Metanephros (tissue), 2 donors: ENCODE results near the genes PIGC, TNFSF18, SLC9C2 and ZBTB37.

GRCh38 chr1:171532196-171532994 lies 47.1 kb downstream of the PRRC2C start:
- RAMPAGE, long total RNA = no peak

GRCh38 chr1:171653744-171654448 lies 1.4 kb upstream of the MYOC start:
- RAMPAGE, long total RNA = no peak

DNA sequence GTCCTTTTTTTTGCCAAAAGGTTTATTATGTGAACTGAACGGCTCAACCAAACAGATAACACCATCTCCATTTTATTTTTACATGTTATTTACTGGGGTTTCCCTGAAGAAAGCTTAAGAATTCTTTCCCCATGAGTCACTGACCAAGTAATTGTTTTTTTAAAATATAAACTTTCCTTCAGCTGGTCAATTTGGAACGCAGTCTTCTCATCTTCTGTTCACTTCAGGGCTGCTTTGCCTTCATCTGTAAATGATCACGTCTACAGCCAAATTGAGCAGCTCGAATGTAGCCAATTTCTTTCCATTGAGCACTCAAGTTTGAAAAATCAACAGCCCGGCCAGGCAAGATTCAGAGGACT lies 76.7 kb upstream of the C1orf105 start:
- RAMPAGE, long total RNA = no peak

DNA sequence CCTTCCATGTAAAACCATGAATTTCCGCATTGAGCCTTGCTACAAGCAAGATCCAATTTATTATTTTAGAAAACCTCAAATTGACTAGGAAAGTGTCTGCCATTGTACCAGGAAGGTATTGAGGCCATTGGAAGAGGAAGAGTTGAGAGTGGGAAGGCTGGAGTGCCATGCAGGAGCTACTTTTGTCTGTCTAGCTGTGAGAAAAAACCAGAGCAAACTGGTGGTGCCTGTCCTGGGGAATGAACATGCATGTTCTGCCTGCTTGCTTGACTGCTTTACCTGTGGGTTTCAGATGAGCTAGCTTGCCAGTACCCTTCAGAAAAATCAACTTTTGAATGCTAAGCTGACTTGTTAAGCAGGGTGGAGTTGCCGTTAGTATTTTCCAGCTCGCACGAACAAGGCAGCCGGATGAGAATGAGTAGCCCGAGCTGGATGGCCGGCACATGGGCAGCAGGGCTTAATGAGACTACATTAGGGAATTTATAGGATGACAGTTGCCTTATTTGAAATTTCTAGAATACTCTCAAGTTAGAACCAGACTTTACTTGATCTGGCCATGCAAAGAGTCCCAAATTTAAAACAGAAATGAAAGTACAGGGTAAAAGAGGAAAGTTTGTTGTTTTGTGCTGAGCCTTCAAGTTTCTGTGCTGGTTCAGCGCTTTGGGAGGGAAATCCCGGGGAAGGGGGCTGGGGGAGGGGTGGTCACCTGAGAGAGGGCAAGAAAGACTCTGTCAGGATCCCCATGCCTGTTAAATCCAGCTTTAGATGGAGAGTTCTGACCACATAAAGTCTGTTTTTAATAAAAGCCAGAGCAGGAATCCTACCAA lies 29.6 kb upstream of the C1orf105 start:
- RAMPAGE, long total RNA = no peak

DNA sequence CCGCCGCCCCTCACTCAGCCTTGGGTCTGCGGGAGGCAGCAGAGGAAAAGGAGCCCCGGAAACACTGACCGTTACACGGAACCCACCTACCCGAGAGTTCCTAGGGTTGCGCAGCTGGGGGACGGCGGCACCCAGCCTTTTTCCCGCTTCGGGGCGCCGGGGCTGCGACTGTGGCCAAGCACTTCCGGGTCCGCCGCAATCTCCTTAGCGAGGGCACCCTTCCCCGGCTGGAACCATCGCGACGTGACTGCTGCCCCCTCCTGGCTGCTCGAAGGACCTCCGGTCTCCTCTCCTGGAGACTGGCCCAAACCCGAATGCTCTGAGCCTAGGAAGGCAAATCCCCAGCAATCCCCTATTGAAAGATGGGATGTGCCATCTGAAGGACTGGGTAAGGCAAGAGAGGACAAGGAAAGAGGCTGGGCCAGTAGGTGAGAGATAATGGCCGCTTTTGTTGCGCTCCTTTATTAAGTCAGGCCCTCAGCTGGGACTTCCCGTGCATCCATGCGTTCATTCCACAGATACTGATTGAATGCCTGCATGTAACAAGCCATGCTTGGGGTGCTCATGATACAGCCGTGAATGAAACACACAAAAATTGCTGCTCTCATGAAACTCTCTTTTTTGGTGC lies at the start of gene PIGC:
PIGC (minus strand) TSS at position 172 of the 628 bp plus-strand sequence.
- RAMPAGE, long total RNA = no peak

- RAMPAGE, long total RNA = no peak
These were observed 26.2 kb upstream of the PIGC start for GRCh38 chr1:172470025-172470550.

DNA sequence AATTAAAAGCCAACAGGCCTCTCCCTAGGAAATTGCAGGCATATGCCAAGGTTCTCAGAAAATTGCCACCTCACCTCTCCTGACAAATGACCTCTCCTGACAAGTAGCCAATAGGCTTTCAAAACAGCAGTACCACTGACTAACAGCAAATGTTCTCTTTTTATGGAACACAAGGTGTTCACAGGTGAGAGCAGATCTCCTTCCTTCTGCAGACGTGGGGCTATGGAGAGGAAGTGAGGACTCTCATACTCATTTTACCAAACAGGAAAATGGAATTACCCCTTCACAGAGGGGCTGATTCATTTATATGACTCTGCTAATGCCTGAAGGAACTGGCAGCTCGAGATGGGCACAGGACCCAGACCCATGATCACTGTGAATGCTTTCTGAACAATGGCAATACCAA lies 32.7 kb upstream of the SUCO start:
- RAMPAGE, long total RNA = no peak

DNA sequence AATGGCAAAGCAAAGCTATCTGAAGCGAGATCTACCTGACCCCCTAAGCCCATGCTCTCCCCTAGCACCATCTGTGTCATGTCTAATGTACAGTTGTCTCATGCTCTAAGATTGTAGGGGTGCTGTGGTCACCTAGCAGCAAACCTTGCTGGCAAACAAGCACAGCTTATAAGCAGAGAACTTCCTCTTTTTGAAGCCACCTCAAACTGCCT lies 66.0 kb downstream of the FASLG start:
- RAMPAGE, long total RNA = no peak

DNA sequence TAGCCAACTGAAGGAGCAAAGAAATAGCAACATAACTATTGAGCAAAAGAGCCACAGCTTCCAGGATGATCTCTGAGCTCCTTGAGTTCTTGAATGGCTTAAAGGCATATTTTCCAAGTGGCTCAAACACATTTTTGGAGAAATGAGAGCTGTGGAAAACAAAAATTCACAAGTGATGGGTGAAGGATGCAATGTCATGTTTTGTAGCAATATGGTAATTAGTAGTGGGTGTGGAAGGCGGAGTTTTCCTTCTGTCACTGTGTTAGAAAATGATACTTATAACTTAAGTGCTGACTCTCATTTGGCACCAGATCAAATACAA lies at the start of gene TNFSF18:
TNFSF18 (minus strand) TSS at position 177 of the 322 bp plus-strand sequence.
- RAMPAGE, long total RNA = no peak

- RAMPAGE, long total RNA = no peak
These were observed 1.3 kb upstream of the PRDX6 start for GRCh38 chr1:173475667-173476317.

DNA sequence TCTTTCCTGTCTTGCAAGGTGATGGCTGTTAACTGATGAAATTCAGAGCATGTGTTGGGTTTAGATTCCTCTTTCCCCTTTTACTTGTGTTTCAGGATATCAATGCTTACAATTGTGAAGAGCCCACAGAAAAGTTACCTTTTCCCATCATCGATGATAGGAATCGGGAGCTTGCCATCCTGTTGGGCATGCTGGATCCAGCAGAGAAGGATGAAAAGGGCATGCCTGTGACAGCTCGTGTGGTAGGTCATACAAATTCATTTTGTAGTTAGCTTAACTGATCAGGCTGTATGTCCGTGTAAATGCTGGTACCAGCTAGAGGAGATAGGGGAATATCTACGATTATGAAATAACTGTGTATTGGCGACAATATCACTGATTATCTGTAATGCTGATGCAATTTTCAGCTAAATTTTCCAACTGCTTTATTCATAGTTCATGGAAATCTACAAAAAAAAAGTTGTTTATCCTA lies 8.2 kb downstream of the PRDX6 start:
- RAMPAGE, long total RNA = no peak

GRCh38 chr1:173526951-173527619 lies 50.0 kb downstream of the PRDX6 start:
- RAMPAGE, long total RNA = no peak

DNA sequence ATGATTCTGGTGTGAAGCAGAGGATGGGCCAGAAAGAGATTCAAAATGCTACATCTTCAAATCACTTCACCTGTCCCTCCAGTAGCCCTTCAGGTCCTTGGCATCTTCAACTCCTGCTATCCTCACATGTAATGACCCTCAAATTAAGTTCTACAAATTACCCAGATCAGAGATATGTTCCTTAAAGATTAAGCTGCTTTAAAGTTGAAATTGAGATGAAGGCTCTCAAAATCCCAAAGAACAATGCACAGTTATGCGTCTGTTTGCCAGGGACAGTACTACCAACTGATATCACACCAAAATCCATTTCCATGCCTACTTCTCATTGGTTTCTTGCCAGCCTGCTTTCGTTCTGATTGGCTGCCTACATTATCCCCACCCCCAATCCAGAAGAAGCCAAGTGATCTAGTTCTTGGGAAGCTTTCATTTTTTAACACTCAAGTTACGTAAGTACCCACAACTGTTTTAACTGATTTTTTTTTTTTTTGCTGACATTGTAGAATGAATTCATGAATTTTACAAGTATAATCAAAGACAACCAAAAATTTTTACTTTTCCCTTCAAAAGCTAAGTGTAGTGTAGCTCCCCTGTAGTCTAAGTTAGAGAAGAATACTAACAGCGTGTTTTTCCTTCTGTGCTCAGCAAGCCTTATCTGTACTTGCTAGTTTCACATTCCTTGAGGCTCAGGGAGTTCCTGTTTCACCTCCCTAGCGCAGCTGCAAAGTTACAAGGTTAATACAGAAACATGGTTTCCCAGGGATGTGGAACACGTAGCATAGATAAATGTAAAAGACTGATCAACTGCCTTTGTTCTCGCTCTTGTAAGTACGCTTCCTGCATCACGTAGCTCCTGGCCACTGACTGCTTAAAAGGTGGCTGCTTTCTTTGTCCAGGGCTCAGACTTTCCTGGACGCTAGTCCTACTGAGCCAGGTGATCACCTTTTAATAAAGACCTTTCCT lies at the start of gene SLC9C2:
SLC9C2 (minus strand) TSS at position 287 of the 960 bp plus-strand sequence.
- RAMPAGE, long total RNA = no peak

DNA sequence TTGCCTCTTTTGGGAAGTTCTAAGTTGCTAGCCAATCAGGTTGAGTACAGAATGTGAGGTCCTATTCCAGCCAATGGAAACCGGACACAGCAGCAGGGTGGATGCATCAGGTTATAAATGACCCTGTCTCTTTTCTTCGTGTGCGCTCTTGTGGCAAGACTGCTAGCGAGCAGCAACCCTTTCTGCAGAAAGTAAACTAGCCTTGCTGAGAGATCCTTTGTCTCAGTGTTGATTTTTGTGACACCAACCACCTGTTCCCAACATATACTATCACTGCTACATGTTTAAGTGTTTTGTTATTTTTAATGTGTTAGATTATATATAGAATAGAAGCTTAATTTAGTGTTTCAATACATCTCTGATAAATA lies 7.6 kb downstream of the TEX50 start:
- RAMPAGE, long total RNA = no peak

DNA sequence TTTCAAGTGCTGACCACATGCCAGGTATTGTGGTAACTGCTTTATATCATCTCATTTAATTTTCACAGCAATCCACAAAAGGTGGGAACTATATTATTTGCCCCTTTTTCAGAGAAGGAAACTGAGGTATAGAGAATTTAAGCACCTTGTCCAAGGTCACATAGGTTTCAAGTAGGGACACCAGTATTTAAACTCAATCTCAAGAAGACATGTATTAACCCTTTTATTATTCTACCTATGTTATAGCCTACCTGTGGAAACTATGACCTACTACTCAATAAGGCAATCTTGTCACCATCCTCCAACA lies 10.2 kb downstream of the TEX50 start:
- RAMPAGE, long total RNA = no peak

DNA sequence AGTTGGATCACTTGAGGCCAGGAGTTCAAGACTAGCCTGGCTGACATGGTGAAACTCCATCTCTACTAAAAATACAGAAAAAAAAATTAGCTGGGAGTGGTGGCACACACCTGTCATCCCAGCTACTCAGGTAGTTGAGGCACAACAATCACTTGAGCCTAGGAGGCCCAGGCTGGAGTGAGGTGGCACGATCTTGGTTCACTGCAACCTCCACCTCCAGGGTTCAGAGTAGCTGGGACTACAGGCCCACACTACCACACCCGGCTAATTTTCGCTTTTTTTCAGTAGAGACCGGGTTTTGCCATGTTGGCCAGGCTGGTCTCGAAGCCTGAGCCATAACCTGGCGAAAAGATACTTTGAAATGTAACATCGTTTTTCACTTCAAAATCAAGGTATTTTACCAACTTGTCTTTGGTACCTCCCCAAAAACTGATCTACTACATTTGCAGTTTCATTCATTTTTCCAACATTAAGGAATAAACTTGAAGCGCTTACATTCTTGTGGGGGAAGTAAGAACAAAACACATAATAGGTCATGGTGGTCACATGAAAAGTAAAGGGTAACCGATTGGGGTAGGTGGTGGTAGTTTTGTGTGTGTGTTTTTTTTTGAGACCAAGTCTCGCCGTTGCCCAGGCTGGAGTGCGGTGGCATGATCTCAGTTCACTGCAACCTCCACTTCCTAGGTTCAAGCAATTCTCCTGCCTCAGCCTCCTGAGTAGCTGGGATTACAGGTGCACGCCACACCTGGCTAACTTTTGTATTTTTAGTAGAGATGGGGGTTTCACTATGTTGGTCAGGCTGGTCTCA lies 6.3 kb upstream of the ZBTB37 start:
- RAMPAGE, long total RNA = no peak

- RAMPAGE, long total RNA = no peak
These were observed 3.1 kb upstream of the ZBTB37 start for GRCh38 chr1:173865155-173865322.

DNA sequence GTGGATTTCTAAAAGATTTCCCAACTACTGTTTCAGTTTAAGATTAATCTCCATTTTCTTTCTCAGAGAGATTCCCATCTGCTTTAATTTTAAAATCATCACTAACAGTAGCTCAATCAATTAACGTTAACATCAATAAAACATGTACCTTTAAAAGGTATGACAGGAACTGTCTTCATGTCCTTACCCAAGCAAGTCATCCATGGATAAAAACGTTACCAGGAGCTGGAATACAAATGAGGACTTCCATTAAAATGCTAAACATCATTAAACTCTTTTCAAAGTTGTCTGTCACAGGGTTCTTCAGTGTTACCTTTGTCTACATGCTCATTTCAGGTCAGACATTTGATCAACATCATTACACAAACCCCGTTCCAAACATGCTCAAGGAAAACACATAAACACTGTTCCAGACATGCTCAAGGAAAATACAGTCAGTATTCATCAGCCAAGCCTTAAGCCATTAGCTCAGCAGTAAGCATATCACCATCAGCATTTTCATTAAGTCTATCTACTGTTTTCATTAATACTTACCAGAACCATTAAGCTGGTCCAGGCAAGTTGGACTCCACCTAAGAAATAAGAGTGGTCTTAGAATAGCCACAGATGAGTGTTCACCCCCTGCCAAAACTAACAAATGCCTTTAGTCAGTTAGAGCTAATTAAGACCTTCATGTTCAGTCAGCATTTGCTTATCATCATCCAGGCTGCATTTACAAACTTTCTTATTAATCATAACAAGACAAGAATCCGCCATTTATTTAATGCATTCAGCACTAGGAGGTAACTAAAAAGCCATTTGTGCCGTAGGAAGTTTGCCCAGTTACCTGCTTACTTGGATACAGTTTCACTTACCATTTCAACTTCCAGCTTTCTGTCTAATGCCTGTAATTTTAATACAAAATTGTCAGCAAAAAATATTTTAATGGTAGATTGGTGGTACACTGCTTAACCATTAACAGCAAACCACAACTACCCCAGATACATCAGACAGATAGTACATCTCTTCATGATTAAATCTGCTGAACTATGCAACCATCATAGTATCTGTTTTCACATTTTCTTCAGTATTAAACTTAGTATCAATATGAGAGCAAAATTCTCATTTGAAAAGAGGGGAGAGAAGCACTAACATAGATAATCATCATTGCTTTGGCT lies 2.5 kb upstream of the ZBTB37 start:
- RAMPAGE, long total RNA = no peak

- RAMPAGE, long total RNA = no peak
These were observed at the start of gene ZBTB37 for GRCh38 chr1:173868133-173869132. Gene ZBTB37, plus strand, starts transcription at chr1:173868380.

GRCh38 chr1:173928493-173929347 lies 11.6 kb upstream of the SERPINC1 start:
- RAMPAGE, long total RNA = no peak